ENCODE measurements around the genes MAP4 and PLXNB1.

DNA sequence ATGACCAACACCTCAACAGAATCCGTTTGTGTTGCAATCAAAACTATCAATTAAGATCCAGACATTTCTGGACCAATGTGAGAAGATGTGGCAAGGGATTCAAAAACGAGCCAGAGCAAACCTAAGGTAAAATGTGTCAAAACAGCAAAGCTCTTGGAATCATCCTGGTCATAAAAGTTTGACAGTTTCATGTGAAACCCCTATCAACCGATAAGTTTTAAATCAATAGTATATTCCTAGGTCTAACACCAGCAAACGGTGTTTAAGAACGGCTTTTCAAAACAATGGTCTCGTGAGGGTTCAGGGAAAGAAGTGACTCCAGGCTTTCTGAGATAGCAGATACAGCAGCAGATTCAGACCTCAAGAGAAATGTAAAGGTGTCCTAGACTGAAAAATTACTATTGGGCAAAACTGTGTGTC, 1.4 kb downstream of the SETD2 start:
- RRBS: no CpG with 5 or more reads among the region's 6 CpGs

DNA sequence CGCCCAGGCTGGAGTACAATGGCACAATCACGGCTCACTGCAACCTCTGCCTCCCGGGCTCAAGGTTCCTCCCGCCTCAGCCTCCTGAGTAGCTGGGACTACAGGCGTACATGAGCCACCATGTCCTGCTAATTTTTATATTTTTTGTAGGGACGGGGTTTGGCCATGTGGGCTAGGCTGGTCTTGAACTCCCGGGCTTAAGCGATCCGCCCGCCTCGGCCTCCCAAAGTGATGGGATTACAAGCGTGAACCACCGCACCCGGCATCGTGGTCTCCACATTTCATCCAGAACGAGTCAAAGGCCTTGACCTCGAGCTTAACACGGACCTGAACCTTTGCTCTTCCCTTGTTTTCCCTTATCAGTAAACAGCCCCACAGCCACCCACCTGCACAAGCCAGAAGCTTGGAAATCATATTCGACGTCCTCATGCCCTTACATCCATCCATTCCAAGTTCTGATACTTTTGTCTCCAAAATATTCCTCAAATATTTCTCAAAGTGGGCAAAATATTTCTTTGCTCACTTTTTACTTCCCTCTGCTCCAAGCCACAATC, 1.3 kb upstream of the PTPN23 start:
- RRBS: no CpG with 5 or more reads among the region's 20 CpGs

DNA sequence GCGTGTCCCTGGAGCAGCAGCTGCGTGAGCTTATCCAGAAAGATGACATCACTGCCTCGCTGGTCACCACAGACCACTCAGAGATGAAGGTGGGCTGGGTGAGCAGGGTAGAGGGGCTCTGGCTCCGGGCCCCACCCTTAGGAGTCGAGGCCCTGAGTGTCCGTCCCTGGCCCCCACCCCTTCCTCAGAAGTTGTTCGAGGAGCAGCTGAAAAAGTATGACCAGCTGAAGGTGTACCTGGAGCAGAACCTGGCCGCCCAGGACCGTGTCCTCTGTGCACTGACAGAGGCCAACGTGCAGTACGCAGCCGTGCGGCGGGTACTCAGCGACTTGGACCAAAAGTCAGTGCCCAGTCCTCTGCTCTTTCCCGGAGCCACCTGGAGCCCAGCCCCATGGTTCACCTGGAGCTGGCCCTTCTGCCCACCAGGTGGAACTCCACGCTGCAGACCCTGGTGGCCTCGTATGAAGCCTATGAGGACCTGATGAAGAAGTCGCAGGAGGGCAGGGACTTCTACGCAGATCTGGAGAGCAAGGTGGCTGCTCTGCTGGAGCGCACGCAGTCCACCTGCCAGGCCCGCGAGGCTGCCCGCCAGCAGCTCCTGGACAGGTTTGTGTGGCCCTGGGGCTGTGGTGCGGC, 28.5 kb downstream of the PTPN23 start:
- RRBS: no CpG with 5 or more reads among the region's 26 CpGs

- RRBS: no CpG with 5 or more reads among the region's 13 CpGs
These were observed 34.6 kb downstream of the PTPN23 start for GRCh38 chr3:47415035-47416206.

GRCh38 chr3:47474811-47475649, 711 bp downstream of the SCAP start:
- RRBS: 0% methylated on average over 1 of the region's 39 CpGs

DNA sequence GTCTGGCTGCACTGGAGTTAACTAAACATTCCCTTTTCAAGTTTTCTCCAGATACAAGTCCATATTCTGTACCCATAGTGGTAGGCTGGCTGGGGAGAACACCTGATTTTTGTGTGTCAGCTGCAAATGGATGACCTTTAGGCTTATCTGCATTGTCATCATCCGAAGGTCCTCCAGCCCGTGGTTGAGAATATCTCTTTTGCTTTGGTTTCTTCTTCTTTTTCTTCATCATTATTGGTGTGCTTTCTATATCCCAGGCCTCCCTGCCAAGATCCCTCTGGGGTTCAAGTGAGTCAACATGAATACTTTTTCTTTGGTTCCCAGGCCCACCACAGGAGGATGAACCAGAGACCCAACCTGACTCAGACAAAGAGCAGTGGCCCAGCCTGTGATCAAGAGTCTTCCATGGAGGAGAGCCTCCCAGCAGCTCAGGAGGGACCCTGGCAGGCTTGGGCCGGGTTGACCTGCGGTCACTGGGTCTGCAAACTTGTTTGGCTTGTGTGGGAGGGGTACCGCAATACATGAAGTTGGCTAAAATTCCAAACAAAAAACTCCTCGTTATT, 104.2 kb downstream of the MAP4 start:
- RRBS: no CpG with 5 or more reads among the region's 6 CpGs

- RRBS: no CpG with 5 or more reads among the region's 1 CpG
These were observed 54.2 kb downstream of the MAP4 start for GRCh38 chr3:47962077-47962303.

- RRBS: no CpG with 5 or more reads among the region's 5 CpGs
These were observed at the start of gene MAP4 for GRCh38 chr3:48015601-48016971. Gene MAP4 (minus strand): TSS chr3:48016416.

- RRBS: 12% methylated on average over 5 of the region's 25 CpGs
These were observed 268 bp upstream of the CDC25A start for GRCh38 chr3:48188467-48188902.

DNA sequence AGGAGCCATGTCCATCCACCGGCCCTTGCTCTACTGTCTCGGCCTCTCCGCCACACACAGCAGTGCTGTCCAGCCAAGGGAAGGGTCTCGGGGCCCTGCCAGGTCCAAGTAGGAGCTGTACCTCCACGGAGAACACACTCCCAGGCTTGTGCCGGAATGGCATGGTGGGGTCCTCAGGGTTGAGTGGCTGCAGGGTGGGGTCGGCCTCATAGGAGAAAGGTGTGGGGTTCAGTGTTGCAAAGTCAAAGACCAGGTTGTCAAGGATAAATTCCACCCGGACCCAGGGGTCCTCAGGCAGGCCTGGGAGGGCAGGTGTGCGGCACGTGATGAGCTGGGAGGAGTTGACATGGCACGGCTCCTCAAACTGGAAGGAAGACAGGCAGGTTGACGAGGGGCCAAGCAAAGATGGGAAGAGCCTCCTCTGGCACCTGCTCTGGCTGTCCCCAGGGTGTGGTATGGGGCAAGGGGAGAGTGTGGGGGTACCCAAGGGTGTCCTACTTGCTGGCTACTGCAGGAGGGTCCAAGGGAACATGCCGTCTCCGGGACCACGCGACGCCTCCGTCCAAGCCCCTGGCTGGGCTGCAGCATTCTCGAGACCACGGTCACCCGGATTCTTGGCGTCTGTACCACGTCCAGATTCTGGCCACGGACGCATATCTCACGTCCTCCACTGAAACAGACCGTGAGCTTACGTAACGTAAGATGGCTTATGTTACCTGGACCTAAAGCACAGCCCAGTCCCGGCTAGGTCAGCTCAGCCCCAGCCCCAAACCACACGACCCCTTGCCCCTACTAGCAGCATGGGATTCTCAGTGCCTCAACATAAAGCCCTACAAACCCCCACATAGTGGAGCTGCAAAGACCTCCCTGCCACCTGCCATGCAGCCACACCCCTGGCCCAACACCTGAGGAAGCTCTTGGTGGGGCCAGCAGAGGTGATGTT, 14.9 kb downstream of the PLXNB1 start:
- RRBS: 94% methylated on average over 8 of the region's 31 CpGs

GRCh38 chr3:48429679-48430586, at the start of gene PLXNB1:
Gene PLXNB1 (minus strand): TSS chr3:48430086.
- RRBS: 1% methylated on average over 18 of the region's 45 CpGs

DNA sequence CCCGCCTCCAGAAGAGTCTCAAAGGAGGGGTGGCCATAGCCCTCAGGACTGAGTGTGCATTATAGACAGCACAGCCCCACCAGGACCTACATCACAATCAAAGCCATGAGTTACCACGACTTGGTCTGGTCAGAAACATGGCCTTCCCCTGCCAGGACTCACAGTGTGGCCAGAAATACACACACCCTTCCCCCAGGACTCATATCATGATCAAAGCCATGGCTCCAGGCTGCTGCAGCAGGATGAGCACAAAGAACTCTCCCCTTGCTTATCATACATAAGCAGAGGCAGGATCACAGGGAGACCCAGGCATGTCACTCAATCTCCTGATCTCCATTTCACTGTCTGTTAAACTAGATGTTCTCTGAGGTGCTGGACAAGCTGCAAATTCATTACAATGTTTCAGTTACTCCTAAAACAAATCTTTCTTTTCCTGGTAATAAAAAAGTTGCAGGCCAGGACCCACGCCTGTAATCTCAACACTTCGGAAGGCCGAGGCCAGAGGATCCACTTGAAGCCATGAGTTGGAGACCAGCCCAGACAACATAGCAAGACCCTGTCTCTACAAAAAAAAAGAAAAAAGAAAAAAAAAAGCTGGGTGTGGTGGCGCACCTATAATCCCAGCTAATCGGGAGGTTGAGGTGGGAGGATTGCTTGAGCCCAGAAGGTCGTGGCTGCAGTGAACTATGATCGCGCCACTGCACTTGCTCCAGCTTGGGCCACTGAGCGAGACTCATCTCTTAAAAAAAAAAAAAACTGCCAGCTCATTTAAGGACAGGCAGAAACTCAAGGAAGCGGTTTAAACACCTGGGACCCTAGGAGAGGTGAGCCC, 1.2 kb downstream of the PFKFB4 start:
- RRBS: no CpG with 5 or more reads among the region's 12 CpGs

DNA sequence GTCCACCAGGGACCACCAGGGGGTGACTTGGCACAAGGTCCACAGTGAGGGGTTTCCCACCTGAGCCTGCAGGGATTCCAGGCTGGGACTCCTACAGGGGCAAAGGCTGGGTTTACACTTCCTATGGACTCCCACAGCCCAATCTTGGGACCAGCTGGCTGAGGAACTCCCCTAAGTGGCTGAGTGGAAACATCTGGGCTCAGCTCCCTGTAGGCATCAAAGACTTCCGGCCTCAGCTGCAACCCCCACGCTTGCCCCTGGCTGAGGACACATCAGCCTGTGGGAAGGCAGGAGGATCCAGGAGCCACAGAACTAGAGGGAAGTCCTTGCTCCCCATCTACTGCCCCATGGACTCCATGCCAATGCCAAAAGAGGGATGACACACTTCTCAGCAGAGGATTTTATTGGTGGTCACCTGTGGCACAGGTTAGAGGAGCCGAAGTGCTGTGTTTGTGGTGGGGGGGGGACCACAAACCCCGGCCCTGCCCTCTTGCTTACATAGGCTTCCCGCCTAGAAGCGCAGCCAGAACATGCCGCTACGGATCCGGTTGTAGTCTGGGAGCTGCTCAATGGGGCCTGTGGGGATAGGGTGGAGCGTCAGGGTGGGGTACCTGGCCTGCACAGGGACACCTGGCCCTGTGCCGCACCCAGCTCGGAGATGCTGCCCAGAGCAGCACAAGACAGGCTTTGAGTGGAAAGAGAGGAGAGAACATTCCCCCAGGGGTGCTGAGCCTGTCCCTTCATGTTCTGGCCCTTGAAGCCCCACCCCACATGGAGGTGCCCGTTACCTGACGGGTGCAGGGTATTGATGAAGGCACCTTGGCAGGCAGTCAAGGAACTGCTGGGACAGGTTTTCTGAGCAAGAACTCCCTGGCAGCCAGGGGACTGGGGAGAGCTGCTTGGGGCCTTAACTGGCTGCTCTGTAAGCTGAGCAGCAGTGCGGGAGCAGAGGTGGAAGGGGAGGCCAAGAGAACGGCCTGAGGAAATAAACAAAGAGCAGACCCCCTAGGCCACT, 3.8 kb upstream of the COL7A1 start:
- RRBS: 87% methylated on average over 6 of the region's 16 CpGs

DNA sequence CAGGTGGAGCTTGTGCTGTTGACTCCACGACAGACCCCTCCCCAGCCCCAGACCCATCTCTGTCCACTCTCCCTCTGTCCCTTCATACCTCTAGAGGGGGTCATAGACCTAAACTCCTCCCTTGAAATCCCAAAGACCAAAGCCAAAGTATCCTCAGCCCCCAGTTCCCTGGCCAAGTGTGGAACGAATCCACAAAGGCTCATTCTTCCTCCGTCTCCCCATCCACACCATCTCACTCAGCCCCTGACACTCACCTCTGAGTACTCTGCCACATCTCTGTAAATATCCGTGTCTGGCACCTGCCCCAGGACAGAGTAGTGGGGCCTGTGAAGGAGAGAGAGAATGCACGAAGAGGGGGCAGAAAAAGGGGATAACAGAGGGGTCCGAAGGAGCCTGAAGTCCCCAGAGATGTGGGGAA, 5.9 kb downstream of the SLC26A6 start:
- RRBS: no CpG with 5 or more reads among the region's 6 CpGs

GRCh38 chr3:48686247-48686494, 456 bp upstream of the NCKIPSD start:
- RRBS: no CpG with 5 or more reads among the region's 11 CpGs

DNA sequence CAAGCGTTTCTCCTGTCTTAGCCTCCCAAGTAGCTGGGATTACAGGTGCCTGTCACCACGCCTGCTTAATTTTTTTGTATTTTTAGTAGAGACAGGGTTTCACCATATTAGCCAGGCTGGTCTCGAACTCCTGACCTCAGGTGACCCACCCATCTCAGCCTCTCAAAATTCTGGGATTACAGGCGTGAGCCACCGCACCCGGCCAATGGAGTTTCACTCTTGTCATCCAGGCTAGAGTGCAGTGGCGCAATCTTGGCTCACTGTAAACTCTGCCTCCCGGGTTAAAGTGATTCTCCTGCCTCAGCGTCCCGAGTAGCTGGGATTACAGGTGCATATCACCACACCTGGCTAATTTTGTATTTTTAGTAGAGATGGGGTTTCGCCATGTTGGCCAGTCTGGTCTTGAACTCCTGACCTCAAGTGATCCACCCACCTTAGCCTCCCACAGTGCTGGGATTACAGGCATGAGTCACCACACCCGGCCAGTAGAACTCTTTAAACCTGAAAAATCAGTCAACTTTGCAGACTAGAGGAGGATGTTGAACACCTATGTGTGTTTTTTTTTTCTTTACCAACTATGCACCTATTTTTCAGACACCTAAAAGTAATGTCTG, 7.8 kb downstream of the ARIH2 start:
- RRBS: 98% methylated on average over 1 of the region's 12 CpGs

- RRBS: no CpG with 5 or more reads among the region's 10 CpGs
These were observed 936 bp upstream of the IMPDH2 start for GRCh38 chr3:49029898-49030769.

DNA sequence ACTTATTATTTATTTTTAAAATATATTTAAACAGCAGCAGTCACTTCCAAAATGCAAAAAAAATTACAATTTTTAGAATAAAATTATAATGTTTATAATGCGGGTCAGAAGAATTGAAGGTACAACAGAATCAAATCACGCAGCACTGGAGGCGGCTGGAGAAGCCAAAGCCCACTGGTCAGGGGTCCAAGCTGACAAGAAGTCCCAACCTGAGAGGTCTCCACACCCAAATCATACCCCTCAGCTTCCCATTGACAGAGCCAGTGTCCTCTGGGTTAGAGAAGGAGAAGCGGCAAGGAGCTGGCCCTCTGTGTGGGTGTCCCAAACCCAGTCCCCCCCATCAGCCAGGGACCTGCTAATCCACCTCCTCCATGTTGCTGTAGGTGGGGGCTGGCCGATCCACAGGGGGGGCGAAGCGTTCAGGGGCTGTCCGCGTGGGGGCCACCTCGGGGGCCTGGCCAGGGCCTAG, 3.5 kb upstream of the QARS1 start:
- RRBS: no CpG with 5 or more reads among the region's 10 CpGs

GRCh38 chr3:49182076-49182489, 9.6 kb downstream of the C3orf84 start:
- RRBS: no CpG with 5 or more reads among the region's 5 CpGs

GRCh38 chr3:49339688-49339839, 289 bp downstream of the USP4 start:
- RRBS: no CpG with 5 or more reads among the region's 7 CpGs

All from GM12891 (cell line).